Airway epithelial cell (primary cell): ENCODE measurements around the genes PRXL2B, ACTRT2 and MEGF6.

GRCh38 chr1:2529073-2529846, 803 bp downstream of the HES5 start:
- RAMPAGE, long total RNA, result no peak

DNA sequence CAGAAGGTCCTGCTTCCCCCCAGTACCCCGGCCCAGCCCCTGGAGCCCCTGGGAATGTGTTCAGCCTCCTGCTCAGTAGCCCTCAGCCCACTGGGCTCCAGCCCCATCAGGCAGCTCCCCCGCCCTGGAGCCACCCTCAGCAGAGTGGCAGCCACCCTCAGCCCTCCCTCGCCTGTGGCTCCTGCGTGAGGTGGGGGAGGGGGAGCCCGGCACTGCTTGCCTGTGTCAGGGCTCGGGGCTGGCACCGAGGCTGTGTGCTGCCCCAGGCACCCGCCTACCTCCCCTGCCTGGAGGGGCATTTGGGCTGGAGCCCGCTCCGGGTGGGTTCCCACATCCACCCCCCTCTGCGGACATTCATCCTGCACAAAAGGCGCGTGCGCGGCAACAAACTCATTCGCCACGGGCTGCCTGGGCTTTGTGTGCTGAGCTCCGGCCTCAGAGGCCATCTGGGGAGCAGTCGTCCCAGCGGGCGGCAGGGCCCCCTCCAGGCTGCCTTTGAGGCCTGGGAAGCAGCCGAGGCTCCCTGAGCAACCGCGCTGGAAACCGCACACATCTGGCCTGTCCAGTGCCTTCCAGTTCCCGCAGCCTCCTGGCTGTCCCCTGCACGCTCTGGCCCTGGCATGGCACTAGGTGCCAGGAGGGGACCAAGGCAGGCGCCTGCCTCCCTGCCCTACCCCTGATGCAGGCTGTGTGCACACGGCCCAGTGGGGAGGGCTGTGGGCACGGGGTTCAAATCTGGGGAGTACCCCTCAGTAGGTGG, 12.5 kb upstream of the TNFRSF14 start:
- RAMPAGE, long total RNA, result no peak

GRCh38 chr1:2550125-2550458, 6.1 kb upstream of the TNFRSF14 start:
- RAMPAGE, long total RNA, result no peak

GRCh38 chr1:2556732-2557400, 695 bp downstream of the TNFRSF14 start:
- RAMPAGE, long total RNA, result no peak

DNA sequence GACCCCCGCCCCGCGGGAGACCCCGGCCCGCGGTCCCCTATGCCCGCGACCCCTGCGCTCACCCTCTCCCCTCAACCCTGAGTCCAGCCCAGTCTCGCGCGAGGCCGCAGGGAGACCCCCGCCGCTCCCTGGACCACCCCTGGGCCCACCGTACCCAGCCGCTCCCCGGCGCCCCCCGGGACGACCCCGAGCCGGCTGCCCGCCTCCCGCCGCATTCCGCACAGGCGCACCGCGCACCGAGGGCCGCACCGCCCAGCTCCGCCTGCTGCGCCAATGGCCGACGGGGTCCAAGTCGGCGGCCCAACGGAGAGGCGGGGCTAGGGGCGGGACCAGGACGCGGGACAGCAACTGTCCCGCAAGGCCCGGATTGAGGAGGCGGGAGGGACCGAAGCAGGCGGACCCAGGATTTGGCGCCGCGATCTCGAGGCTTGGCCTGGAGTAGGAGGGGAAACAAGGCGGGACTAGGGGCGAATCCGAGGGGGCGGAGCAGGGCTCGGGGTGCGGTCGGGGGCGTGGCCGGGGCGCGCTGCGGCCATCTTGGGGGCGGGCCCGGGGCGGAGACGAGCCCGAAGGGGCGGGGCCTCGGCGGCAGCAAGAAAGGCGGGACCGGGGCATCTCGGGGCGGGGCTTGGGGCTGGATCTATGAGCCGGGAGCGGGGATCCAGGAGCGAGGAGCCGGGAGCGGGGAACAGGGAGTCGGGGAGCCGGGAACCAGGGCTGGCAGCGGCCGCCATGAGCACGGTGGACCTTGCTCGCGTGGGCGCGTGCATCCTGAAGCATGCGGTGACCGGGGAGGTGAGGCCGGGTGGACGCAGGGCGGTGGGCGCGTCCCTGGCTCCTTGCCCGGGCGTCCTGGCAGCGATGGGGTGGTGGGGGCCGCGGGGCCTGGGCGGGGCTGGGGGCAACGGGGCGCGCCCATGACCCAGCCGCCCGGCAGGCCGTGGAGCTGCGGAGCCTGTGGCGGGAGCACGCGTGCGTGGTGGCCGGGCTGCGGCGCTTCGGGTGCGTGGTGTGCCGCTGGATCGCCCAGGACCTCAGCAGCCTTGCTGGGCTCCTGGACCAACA, at the start of gene PRXL2B:
Gene PRXL2B, plus strand, starts transcription at position 624 of the 1,065 bp plus-strand sequence.
- RAMPAGE, long total RNA, result no peak

DNA sequence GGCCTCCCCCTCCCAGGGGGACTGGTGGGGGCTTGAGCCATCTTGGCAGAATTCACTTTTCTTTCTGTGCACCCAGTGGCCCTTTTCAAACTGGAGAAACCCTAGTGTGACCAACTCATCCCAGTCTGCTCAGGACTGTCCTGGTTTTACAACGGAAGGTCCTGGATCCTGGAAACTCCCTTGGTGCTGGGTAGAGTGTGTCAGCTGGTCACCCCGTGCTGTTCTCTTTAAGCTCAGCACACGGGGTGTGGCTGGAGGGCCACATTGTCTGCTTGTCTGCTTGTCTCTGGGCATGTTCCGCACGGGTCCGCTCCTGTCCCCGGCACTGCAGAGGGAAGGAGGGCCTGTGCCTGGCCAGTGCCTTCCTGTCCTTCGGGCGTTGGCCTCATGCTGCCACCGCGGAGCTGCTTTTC, 45.8 kb upstream of the TTC34 start:
- RAMPAGE, long total RNA, result no peak

- RAMPAGE, long total RNA, result no peak
Measured at GRCh38 chr1:3021186-3021950, at the start of gene ACTRT2. TSS of gene ACTRT2 (plus strand) at chr1:3021467.

GRCh38 chr1:3075885-3076560, 7.0 kb downstream of the PRDM16 start:
- RAMPAGE, long total RNA, result no peak

DNA sequence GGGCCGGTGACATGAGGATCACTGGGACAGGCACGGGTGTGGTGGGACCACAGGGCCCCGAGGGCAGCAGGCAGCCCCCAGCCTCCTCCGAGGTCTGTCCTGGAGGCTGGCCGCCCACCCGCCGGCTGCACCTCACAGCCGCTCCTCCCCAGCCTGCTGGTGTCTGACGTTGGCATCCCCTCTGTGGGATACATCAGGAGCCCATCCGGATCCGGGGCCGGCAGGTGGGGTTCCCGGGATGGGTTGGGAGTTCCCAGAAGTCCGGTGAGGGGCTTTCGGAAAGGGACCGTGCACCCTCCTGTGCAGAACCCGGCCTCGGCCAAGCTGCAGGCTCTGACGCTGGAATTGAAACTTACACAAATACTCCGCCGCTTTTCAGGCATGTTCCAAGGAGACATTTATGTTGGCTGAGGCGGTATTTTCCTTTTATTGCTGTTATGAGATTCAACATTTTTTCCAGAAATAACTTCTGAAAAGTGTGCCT, 142.1 kb upstream of the ARHGEF16 start:
- RAMPAGE, long total RNA, result no peak

DNA sequence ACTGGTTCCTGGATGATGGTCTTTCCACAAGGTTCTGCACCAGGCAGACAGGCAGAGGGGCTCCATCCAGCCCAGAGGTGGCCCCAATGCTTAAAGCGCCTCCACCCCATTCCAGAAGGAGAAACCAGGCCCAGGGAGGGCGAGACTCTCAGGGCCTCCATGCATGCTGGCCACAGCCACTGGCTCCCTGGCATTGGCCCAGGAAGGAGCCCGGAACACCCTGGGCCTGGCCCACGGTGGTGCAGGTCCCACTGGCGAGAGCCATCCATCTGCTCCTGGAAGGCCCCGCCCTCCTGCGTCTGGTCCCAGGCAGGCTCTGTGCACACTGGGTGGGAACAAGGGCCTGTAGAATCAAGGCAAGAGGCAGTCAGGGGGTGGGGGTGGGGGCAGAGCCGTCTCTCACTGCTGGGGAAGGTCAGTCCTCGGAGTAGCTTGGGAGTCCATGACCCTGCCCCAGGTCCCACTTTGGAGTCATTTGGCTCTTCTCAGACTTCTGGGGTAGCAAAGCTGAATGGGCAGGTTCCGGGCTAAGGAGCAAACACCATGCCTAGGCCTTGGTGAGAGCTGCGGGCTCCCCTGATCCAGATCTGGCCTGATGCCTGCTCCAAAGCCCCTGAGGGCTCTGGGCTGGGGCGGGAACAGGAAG, 107.2 kb upstream of the ARHGEF16 start:
- RAMPAGE, long total RNA, result no peak

DNA sequence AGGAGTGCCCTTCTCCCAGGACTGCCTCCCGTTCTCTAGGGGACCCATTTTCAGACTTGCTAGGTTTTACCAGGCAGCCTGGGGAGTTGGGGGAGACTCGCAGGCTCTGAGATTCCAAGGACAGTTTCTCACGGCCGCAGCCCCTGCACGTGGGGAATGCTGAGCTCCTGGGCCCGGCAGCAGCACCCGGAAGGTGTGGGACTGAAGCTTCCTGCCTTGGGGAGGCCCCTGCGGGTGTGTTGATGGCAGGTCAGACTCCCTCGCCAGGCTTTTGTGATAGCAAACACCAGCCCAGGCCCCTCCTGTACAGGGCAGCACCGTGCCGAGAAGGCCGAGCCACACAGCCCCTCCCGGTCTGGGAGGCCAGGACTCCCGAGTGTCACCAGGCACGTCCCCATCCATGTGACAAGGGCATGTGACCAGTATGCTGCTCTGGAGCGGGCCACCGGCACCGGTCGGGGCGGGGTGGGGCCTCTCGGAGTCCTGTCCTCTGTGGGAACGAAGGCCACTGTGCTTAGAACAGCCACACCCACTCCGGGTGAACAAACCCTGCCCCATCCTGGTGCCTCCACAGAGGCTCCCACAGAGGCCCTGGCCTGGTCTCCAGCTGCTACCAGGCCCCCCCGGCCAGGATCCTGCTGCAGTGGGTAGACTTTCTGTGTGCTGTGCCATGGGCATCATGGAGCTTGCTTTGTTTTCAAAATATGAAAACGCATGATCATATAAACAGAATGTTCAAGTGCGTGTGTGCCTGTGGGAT, 31.1 kb upstream of the ARHGEF16 start:
- RAMPAGE, long total RNA, result no peak

- RAMPAGE, long total RNA, result no peak
Measured at GRCh38 chr1:3431944-3432269, 22.6 kb upstream of the ARHGEF16 start.

GRCh38 chr1:3456566-3457215, 2.2 kb downstream of the ARHGEF16 start:
- RAMPAGE, long total RNA, result no peak

DNA sequence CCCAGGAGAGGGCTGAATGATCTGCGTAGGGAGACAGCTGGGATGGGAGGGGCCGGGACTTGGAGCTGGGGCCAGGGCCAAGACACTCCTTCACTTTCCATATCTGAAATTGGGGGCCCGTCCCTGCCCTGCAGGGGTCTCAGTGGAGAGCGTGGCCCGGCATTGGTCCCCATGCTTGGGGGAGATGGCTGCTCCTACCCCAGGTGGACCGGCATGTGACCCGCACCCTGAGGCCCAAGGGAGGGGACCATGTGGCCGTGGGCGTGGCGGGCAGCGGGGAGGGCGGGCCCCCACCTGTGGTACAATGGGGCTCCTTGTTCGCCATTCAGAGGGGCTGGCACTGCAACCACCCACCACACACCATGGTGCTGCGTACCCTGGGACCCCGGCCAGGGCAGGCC, 13.2 kb downstream of the ARHGEF16 start:
- RAMPAGE, long total RNA, result no peak

DNA sequence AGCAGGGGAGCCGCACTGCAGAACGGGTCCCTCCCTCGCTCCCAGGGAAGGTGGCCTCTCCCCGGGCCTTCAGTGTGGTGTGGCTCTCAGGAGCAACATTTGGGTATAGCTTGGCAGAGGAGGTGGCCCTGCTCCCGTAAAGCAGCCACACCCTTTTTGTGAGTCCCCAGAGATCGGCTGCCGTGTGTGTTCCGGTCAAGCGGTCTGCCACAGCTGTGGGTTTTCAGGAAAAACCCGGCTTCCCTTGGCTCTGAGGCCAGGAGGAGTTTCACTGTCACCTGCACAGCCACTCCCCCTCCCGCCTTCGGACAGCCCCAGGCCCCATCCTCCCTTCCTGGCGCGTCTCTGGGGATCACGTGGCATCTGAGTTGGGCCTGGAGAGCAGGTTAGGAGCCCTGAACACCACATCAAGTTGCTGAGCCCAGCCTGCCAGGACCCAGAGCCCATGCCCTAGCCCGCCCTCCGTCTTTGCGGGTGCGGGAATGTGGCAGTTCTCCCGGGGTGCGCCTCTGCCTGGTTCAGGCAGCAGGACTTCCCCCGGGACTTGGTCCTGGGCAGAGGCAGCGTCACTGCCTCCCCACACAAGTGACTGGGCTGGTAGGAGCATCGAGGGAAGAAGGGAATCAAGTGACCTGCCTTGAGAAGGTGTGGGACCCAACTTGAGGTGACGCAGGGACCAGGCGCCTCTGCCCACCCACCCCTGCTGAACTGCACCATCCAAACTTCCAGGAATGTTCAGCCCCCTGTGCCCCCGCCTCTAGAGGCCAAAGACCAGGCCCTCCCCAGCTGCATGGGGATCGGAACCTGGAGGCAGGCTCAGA, 63.8 kb downstream of the MEGF6 start:
- RAMPAGE, long total RNA, result no peak

- RAMPAGE, long total RNA, result no peak
Measured at GRCh38 chr1:3611134-3612056, at the start of gene MEGF6. TSS of gene MEGF6 (minus strand) at chr1:3611508.

DNA sequence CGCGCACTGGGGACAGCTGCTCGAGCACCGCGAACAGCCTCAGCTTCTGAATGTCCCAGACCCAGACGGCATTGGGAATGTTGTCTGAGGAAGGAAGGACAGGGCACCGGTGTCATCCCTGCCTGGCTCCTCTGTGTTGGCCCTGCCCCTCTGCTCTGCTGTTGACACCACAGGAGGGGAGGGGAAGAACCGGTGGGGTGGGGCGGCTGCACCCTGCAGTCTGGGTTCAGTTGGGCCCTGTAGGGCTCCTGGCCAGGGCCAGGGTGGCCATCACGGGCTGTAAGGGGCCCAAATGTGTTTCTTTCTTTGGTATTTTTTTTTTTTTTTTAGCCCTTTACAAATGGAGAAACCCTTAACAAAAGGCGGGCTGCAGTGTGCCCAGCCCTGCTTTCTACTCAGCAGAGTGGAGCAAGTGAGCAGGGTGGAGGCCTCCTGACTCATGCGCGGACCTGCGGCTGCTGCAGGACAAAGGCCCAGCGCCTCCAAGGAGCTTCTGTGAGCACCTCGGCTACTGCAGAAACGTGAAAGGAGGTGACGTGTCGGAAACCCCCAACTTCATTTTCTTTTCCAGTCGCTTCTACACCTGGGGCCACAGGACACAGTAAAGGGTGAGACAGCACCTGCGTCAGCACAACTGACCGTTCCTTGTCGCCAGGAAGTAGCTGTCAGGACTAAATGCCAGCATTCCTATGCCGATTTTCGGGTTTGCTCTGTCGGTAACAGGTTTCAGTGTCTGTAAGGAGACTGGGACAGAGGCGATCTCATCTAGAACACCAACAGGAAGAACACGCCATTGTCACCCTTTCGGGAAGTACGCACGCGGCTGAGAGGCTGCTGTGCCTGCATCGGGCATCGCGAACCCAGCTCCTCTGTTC, 7.0 kb downstream of the TPRG1L start:
- RAMPAGE, long total RNA, result no peak

DNA sequence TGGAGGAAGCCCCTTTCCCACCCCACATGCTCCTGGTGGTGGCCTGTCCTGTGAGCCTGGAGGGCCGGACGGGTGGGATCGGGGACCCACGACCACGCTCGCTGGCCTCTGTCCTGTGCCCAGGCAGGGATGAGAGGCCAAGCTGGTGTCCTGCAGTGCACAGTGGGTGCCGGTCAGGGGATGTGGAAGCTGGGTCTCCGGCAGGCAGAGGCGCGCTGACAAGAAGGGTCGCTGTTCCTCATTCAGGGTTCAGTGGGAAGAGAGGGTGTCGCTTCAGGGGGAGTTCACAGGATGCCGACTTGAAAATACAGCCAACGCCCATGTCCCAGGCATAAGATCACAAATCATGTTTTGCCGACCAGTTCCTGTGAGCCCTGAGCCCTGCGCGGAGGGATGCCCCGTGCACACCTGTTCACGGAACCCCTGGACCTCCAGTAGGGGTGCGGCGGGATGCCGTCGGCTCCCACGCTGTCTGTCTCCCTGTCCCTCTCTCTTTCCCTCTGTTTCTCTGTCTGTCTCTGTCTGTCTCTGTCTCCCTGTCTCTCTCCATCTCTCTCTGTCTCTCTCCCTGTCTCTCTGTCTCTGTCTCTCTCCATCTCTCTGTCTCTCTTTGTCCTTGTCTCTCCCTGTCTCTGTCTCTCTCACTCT, 26.7 kb downstream of the TP73 start:
- RAMPAGE, long total RNA, result no peak

DNA sequence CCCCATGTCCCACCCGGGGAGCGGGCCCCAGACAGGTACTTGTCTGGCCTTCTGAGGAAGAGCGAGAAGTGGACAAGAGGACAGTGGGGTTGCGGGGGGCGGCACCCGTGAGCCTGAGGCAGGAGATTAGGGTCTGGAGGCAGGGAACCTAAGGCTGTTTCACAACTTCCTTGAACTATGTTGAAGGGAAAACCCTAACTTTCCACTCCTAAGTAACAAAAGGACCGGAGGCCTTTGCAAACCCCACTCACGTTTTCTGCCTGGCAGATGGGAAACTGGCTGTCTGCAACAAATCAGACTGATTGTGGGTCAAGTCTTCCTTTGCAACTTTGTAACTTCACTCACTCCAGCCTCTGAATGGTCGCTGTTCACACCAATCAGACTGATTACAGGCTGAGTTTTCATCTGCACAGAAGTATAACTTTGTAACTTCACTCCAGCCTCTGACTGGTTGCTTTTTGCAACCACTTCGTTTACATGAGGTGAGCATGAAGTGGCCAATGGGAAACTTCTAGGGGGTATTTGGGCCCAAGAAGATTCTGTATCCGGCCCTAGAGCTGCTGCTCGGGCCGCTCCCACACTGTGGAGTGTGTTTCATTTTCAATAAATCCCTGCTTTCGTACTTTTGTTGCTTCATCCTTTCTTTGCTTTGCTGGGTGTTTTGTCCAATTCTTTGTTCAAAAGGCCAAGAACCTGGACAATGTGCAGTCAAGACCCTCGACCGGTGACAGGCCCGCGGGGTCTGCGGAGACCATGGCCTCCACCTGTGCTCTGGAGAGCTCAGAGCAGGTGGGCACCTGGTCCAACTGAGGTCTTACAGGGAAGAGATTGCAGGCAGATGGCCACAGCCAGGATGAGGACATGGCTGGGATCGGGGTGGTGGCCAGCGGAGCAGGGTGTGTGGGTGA, 11.0 kb upstream of the CCDC27 start:
- RAMPAGE, long total RNA, result no peak

GRCh38 chr1:3745760-3747003, 6.1 kb upstream of the CCDC27 start:
- RAMPAGE, long total RNA, result no peak